Frontal cortex (tissue), 2 donors: ENCODE data around the genes TNS1, TMBIM1, USP37 and PLCD4.

- RAMPAGE, long total RNA: no peak
Measured at GRCh38 chr2:217914835-217915484, 87.8 kb downstream of the TNS1 start.

GRCh38 chr2:217919734-217920476, 82.9 kb downstream of the TNS1 start:
- RAMPAGE, long total RNA: no peak

DNA sequence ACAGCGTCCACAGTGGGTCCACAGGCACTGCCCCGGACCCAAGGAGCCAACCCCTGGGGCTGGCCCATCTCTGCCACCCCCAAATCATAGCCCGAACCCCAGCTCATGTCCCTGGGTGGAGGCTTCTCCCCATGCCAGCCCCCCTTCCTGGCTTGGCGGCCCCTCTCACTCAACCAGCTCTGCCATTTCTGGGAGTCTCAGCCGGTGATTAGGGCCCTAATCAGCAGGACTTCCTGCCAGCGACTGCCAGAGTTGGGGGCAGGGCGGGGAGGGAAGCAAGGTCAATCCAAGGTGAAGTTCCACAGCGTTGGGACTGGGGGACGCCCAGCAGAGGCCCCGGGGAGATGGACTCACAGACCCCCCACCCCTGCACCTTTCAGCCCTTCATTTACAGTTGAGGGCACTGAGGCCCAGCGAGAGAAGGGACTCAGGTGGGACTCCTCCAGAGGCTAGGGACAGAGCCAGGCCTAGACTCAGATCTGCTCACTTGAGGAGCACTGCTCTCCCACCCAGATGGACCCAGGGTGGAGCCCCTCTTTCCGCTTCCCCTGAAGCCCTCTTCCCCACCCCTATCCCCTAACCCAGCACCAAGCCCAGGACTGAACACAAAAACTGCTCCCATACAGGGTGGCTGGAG, 65.3 kb downstream of the TNS1 start:
- RAMPAGE, long total RNA: no peak

DNA sequence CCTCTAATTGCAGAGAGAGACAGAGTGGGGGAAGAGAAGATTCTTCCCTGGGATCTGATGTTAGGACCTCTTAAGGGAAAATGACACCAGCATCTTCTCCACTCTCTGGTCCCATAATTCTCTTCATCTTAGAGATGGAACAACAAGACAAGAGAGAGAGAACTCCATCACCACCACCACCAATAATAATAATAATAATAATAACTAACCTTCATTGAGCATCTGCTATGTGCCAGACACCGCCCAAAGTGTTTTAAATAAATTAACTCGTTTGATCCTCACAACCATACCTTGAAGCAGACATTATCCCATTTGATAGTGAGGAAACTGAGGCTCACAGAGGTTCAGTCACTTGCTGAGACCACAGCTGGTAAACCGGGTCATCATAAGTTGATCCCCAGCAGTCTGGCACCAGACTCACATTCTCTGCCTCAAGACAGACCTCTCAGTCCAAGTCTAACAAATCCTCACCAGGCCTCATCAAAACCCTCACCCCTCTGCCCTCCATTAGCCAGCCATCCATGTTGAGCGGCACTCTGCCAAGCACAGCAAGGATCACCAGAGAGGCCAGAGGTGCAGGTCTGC, 63.8 kb downstream of the TNS1 start:
- RAMPAGE, long total RNA: no peak

GRCh38 chr2:218002703-218003622, at the start of gene TNS1:
Gene TNS1, minus strand, starts transcription at chr2:218002995.
- RAMPAGE, long total RNA: no peak

DNA sequence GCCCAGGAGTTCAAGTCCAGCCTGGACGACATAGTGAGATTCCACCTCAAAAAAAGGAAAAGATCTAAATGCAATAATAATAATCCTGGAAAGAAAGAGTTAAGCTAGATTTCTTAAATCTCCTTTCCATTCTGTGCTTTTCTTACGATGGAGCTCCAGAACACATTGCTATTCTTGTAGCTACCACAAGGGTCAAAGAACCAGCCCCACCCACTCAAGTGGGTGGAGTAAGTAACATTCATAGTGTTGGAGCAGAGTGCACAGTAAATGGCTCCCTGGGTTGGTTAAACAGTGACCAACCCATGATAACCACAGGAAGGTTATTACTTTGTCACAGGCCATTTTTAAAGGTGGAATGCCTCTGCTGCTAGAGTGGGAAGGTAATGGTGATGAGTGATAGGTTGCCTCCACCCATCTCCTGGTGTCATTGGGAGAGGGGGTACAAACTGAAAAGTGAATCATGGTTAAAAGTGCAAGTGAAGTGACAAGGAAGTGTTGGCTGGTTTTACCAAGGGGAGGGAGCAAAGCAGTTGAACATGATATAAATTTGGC, 13.9 kb downstream of the ARPC2 start:
- RAMPAGE, long total RNA: no peak

- RAMPAGE, long total RNA: no peak
Measured at GRCh38 chr2:218233677-218234166, 16.7 kb downstream of the ARPC2 start.

- RAMPAGE, long total RNA: no peak
Measured at GRCh38 chr2:218253447-218254699, 6.9 kb upstream of the GPBAR1 start.

GRCh38 chr2:218275170-218275928, 5.0 kb downstream of the PNKD start:
- RAMPAGE, long total RNA: no peak

DNA sequence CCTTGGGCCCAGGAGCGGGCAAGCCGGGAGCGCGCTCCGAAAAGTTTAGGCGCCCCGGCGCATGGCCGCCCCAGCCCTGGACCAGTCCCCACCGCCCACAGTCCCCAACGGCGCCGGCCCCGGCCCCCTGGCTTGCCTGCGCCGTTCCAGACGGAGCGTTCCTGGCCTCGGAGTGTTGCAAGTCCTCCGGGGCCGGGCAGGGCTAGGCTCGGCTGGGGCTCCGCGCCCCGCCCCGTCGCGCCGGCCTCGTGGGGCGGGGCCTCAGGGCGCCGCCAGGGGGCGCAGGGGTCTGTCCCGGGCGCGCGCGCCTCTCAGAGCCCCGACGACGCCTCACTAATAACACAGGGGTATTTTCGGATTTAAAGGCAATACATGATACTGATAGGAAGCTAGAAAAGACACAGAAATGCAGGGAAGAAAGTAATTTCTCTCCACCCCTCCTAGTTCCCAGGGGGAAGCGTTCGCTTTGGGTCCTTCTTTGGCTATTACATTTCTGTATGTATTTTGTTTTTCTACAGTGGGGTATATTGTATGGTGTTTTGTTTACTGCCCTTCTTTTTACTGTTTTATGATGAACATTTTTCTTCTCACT, at the start of gene TMBIM1:
TMBIM1 (minus strand) TSS at position 174 of the 592 bp plus-strand sequence.
- RAMPAGE, long total RNA: no peak

DNA sequence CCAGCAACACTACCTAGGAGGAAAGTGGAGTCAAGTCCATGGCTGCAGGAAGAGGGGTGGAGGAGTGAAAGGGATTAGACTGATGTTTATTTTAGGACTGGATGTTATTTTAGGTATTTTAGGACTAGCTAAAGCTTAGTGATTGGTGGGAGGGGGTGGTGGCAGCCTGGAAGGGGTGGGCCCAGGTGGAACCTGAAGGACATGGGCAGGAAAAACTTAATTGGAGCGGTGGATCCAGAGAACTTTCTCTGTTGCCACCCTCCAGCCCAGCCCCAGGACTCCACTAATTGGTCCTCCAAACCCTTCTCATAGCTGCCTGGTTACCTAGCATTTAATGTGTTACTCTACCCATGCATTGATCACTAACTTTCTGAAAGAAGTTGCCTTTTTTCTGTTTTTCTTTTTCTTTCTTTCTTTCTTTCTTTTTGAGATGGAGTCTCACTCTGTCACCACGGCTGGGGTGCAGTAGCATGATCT, 4.0 kb upstream of the TMBIM1 start:
- RAMPAGE, long total RNA: no peak

GRCh38 chr2:218307663-218308201, 15.4 kb upstream of the TMBIM1 start:
- RAMPAGE, long total RNA: no peak

DNA sequence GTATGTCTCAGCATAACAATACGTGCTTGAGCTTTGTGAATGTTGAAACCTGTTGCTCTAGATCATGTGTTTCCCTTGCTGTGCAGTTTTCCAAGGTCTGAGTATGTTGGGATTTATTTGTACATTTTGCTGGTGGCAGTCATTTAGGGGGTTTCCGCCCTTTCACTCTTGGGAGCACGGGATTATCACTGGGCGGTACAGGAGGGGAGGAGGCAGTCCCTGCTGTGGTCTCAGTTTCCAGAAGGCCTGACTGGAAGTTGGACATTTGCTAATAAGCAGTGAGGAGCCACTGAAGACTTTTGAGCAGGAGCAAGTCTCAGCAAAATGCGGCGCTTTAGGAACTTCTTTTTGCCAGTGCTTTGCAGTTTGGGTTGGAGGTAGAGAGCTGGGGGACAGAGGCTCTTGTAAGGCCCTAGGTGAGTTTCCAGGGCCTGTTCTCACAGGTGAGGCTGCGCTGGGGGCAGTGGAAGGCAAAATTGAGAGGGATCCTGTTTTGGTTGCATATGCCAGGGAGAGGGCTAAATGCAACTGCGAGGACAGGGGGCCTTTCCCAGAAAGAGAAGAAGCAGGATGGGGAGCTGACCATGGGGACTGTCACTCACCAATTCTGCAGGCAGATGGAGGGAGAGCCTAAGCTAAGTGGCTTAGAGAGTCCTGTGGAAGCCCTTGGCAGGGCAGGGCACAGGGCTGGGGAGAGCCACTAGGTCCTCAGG, 24.7 kb upstream of the CATIP start:
- RAMPAGE, long total RNA: no peak

DNA sequence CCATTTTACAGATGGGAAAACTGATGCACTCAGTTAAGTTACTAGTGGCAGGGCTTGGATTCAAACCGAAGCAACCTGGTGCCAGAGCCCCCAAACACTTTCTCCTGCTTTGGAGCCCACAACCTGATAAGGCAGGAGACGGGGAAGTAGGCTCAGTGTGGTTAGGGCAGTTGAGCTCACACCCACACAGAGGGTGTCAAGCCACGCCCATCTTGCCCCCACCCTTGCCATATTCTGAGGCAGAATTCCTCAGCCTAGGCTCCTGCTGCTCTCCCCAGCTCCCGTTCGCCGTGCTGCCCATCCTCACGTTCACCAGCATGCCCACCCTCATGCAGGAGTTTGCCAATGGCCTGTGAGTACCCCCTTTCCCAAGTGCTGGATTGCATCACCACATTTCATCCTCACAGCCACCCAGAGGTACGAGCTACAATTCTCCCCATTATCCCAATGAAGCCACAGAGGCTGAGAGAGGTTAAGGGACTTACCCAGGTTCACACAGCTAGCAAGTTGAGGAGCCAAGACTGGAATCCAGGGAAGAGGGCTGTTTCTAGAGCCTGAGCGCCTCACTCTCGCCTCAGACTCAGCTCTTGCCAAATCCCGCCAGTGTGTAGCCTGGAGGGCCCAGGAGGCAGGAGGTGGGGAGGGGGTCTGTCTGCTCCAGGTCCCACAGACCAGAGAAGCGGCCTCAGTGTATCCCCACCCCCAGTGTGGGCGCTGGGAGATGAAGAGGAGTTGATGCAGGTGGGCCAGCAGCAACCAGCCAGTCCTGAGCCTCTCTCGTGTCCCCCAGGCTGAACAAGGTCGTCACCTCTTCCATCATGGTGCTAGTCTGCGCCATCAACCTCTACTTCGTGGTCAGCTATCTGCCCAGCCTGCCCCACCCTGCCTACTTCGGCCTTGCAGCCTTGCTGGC, 5.6 kb upstream of the CTDSP1 start:
- RAMPAGE, long total RNA: no peak

GRCh38 chr2:218400828-218401661, 1.4 kb downstream of the CTDSP1 start:
- RAMPAGE, long total RNA: no peak

GRCh38 chr2:218403915-218404636, 4.4 kb downstream of the CTDSP1 start:
- RAMPAGE, long total RNA: no peak

DNA sequence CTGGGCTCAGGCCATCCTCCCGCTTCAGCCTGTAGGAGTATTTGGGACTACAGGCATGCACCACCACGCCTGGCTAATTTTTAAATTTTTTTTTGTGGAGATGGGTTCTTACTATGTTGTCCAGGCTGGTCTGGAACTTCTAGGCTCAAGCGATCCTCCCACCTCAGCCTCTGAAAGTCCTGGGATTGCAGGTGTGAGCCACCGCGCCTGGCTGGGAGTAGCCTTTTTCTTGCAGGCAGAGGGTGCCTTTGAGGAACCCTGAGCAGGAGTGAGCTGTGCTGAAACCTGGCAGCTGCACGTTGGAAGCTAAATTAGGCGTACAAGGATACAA, 8.0 kb downstream of the CTDSP1 start:
- RAMPAGE, long total RNA: no peak

DNA sequence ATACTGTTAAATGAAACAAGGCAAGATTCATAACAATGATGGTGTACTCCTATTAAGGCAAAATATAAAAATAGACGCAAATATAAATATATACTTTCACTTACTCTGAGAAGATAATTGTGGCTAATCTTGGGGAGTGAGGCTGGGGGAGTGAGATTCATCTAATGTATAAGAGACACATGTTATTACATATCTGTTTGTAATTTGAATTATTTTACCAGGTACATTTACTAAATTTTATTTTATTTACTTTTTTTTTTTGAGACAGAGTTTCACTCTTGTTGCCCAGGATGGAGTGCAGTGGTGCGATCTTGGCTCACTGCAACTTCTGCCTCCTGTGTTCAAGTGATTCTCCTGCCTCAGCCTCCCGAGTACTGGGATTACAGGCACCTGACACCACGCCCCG, 8.9 kb upstream of the VIL1 start:
- RAMPAGE, long total RNA: no peak

DNA sequence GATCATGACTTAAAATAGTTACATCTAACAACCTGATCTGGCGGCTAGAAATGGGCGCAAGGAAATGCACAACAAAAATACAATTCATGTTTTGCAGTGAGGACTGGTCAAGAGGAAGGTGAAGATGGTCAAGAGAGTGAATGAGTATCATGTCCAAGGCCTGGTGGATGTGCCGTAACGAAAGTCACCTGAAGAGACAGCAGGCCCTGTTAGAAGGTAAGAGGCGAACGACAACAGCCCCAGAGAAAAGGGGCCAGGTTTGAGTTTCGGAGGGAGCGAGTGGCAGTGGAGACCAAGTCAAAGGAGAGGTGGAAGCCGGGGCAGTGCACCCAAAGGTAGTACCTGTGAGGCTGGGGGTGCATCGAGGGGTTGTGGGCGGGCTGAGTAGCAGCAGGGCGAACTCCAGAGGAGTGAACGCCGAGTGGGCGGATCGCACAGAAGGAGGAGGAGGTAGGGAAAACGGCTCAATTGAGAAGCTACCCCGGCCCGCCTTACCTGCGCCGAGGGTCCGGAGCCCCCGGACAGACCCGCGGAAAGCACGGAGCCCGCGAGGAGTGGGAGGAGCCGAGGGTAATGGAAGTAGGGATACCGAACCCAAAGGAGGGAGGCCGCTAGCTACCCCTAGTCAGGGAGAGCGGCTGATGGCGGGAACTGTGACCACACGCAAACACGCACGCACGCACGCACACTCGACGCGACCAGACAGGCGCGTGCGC, at the start of gene USP37:
USP37 (minus strand) TSS at position 669 of the 716 bp plus-strand sequence.
- RAMPAGE, long total RNA: no peak

DNA sequence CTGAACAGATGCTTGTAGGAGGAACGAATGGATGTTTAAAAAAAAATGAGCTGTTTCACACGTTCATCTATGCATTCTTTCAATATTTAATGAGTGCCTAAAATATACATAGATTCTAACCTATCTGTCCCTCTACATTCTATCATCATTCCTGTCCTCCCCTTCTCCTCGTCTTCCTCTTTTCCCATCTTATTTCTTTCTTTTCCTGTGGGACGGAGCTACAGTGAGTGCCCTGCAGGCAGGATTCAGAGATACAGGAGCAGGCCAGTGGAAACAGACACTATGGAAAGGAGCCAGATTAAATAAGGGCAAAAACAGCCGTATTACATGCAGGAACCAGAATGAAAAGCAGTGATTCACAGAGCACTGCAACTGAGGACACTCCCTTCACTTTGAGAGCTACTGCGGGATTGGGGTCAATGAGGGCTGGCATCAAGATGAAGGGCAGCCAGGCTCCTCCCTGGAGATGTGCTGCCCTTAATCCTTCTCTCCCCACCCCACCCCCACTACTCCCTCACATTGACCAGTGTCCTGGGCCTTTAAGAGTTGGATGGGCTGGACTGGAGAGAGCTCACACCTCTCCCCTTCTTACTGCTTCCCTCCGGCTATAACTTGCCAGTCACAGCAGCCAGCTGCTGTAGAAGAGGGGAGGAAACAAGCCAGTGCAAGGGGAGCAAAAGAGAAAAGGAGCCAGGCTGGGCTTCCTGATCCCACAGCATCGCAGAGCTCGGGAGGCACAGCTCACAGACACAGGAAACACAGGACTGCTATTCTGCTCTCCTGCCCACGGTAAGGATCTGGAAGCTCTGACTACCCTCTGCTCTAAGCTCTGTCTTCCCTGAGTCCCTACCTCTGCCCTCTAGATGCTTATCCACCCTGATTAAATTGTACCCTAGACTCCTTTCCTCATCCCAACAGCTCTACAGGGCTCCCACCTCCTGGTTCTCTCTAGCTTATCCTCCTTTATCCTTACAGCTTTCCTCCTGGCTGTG, at the start of gene PLCD4:
PLCD4 (plus strand) TSS at position 618 of the 992 bp plus-strand sequence.
- RAMPAGE, long total RNA: no peak